Measurements from ENCODE around the genes GYPB, HHIP and EDNRA.

DNA sequence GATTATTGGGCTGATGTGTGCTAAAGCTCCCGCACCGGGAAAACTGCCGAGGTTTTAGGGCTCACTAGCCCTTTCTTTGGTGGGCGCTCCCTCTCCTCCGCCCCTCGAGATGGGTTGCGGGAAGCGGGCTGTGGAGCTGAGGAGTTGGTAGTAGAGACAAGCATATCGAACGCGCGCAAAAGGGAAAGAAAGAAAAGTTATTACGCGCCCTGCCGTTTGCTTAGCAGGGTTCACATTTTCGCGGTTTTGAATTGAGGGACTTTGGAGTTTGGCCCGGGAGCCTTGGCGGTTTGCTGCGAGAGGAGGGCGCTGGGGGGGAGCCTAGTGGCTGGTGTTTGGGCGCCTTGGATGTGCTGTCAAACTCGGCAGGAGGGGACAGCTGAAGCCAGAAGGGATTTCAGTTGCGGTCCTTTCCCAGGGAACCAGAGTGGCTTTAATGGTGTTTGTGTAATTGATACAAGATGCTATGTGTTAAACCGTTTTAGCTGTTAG, 996 bp downstream of the GAB1 start:
- PRO-cap, 3 experiments = peak in 2 of 3 experiments; most common plus-strand start position 359 of the sequence (in 2); most common minus-strand start position 188 of the sequence (in 1)
- RAMPAGE, long total RNA, 4 experiments = no peak in any of the 4 experiments
- RRBS = no CpG with 5 or more reads among the region's 25 CpGs

DNA sequence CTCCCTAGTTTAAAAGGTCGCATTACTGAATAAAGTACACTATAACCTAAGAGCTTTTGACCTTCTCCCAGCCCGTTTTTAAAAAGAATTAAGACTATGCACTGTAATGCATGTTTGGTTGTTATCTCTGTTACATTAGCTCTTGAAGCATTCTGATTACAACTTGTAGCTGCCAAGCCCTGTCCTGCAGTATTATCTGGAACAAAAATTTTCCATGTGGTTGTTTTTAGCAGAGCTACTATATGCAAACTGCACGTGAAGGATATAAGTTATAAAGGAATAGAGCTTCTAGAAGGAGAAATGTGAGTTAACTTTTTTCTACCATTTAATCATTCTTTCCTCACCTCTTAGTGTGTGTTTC, 8.1 kb downstream of the GAB1 start:
- PRO-cap, 3 experiments = no peak in any of the 3 experiments
- RAMPAGE, long total RNA, 4 experiments = start-site peak on the plus strand in 2 of 4 experiments, centred at positions 226 to 237 of the sequence, 54 to 97 reads per replicate
- RRBS = no CpG with 5 or more reads among the region's 3 CpGs

DNA sequence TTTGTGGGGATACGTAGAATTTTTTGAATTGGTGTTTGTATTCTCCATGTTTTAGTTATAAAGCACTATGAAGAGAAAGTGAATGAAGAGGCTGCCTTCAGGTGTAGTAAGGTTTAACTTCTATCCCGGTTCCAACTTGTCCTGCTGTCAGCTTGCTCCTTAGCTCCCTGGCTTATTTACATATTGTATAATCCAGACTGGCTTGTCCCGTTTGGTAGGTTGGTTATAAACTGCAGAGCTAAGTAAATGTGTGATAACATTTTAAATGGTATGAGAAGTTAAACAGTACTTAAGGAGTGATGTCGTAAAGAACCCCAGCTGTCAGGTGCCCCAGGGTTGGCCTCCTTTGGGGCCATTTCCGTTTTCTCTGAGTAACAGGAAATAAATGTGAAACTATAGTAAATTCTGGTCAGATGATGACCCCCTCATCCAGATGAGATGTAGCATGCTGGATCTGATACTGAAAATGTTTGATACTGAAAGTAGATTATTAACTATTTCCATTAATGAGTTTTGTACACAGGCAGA, 22.2 kb downstream of the GAB1 start:
- PRO-cap, 3 experiments = no peak in any of the 3 experiments
- RAMPAGE, long total RNA, 4 experiments = no peak in any of the 4 experiments
- RRBS = no CpG with 5 or more reads among the region's 5 CpGs

- PRO-cap, 3 experiments = no peak in any of the 3 experiments
- RAMPAGE, long total RNA, 4 experiments = no peak in any of the 4 experiments
- RRBS = no CpG with 5 or more reads among the region's 2 CpGs
These were observed 22.6 kb downstream of the GAB1 start for GRCh38 chr4:143359358-143359531.

- PRO-cap, 3 experiments = no peak in any of the 3 experiments
- RAMPAGE, long total RNA, 4 experiments = no peak in any of the 4 experiments
- RRBS = no CpG with 5 or more reads among the region's 5 CpGs
These were observed 33.1 kb downstream of the GAB1 start for GRCh38 chr4:143369559-143370317.

DNA sequence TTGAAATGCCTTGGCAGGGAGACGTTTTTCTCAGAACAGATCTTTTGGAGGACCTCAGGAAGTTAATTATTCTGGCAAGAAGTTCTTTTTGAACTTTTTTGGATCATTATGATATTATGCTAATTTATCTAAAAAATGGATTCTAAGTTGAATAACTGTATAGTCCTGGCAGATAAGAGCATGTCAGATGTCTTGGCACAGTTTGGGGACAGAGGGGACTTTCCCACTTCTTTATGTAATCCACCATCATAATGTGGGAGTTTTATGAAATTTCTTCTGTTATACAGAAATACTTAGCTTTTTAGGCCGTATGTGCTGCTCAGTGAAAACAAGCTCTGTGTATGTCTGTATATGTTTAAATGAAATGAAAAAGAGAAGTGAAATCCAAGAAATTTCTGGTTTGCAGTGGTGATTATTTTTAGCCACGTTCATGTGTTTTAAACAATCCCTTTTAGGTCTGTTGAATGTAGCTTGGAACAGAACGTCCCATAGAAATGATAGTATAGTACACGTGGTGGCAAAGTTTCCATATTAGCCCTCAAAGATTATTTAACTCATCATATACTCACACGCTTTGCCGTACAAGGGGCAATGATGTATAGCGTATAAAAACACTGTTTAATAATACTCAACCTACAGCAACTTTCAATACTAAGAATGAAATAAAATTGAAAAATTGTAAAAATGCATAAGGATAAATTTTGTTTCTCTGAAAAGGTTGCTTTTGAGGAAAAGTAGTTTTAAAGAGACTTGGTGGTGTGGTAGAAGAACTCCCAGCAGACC, 41.0 kb downstream of the GAB1 start:
- PRO-cap, 3 experiments = no peak in any of the 3 experiments
- RAMPAGE, long total RNA, 4 experiments = no peak in any of the 4 experiments
- RRBS = no CpG with 5 or more reads among the region's 8 CpGs

DNA sequence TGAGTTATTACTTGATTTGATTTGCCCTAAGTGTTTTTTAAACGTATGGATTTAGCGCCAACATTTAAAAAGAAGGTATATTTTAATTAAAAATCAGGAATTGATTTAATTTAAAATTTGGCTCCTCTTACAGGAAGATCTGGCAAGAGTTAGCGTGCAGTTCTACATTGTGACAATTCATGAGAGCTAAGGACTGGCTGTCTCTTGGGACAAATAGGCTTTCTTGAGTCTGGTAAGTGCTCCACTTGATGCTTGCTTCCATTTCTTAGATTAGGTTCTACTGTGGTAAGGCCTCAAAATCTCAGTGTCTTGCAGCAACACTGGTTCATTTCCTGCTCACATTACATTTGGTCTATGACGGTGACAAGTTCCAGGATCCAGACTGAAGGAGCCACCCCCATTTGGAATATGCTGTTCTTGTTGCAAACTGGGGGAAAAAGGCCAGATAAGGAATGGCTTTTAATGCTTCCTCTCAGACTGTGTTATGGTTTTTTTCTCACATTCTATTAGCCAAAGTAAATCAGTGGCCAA, 7.1 kb upstream of the GYPE start:
- PRO-cap, 3 experiments = no peak in any of the 3 experiments
- RAMPAGE, long total RNA, 4 experiments = no peak in any of the 4 experiments
- RRBS = no CpG with 5 or more reads among the region's 4 CpGs

GRCh38 chr4:144019176-144019705, at the start of gene GYPB:
Gene GYPB, minus strand, starts transcription at chr4:144019380.
- PRO-cap, 3 experiments = no peak in any of the 3 experiments
- RAMPAGE, long total RNA, 4 experiments = no peak in any of the 4 experiments
- RRBS = no CpG with 5 or more reads among the region's 3 CpGs

DNA sequence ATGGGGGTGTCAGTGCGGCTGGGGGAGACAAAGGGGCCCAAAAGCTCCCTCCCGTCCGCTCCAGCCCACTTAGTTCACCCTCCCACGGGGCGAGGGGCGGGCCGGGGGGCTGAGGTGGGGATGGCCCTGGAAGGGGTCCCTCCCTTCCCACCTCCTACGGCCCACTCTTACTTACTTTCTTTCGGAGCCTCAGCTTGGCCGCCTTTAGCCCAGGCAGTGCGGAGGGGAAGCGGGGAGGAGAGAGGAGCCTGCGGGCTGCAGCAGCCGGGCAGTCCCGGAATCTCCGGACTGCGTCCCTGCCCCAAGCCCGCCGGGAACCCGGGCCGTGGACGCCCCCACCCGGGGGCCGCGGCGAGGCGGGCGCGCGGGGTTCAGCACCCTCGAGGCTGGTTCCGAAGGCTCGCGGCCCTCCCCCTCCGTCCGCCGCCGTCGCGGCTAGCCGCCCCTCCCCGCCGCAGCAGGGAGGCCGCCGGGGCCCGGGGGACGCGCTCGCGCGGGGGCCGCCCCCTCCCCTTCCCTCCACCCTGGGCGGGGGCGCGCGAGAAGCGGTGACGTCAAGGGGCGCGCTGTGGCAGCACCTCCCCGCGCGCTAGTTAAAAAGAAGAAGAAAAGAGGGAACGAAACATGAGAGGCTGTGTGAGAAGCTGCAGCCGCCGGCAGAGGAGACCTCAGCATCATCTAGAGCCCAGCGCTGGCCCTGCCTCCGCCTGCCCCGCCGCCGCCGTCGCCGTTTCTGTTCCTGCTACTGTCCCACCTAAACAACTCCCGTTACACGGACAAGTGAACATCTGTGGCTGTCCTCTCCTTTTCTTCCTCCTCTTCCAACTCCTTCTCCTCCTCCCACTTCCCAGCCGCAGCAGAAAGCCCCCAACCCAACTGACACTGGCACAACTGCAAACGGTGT, at the start of gene HHIP:
HHIP (plus strand) TSS at position 625 of the 904 bp plus-strand sequence.
- PRO-cap, 3 experiments = peak in 3 of 3 experiments; most common plus-strand start position 625 of the sequence (in 3); most common minus-strand start position 437 of the sequence (in 3)
- RAMPAGE, long total RNA, 4 experiments = start-site peak on the plus strand in 2 of 4 experiments, centred at positions 638 to 639 of the sequence, 44 to 95 reads per replicate
- RRBS = no CpG with 5 or more reads among the region's 78 CpGs

DNA sequence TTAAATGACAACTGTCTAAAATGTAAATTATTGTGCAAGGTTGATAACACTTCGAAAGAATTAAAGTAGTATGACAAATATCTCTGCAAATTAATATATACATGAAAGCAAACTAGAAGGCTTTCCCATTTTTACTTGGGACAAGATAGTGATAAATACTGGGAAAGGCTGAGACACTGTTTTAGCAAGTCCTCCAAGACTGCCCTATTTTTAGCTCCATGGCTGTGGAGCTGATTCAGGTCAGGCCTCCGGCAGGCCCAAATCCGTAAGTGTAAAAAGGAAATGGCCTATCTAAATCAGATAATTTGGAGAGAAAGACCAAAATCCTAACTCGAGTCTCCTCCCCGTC, 3.0 kb downstream of the OTUD4 start:
- PRO-cap, 3 experiments = no peak in any of the 3 experiments
- RAMPAGE, long total RNA, 4 experiments = no peak in any of the 4 experiments
- RRBS = no CpG with 5 or more reads among the region's 5 CpGs

DNA sequence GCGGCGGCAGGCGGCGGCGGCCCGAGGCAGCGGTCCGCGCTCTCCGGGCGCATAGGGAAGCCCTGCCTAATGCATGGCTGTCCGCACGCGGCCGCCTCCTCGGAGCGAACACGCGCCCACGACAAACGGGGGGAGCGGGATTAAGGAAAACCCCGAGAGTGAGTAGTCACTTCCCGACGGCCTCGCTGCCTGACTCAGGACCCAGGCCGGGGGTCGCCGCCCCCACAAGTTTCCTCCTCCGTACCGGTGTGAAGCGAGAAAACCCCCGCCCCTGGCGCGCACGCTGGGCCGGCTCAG, 346 bp downstream of the OTUD4 start:
- PRO-cap, 3 experiments = peak in 1 of 3 experiments; most common plus-strand start position 52 of the sequence (in 1); most common minus-strand start position 95 of the sequence (in 1)
- RAMPAGE, long total RNA, 4 experiments = no peak in any of the 4 experiments
- RRBS = 2% methylated on average over 5 of the region's 37 CpGs

GRCh38 chr4:145195492-145196136, 15.2 kb upstream of the OTUD4 start:
- PRO-cap, 3 experiments = no peak in any of the 3 experiments
- RAMPAGE, long total RNA, 4 experiments = no peak in any of the 4 experiments
- RRBS = no CpG with 5 or more reads among the region's 7 CpGs

DNA sequence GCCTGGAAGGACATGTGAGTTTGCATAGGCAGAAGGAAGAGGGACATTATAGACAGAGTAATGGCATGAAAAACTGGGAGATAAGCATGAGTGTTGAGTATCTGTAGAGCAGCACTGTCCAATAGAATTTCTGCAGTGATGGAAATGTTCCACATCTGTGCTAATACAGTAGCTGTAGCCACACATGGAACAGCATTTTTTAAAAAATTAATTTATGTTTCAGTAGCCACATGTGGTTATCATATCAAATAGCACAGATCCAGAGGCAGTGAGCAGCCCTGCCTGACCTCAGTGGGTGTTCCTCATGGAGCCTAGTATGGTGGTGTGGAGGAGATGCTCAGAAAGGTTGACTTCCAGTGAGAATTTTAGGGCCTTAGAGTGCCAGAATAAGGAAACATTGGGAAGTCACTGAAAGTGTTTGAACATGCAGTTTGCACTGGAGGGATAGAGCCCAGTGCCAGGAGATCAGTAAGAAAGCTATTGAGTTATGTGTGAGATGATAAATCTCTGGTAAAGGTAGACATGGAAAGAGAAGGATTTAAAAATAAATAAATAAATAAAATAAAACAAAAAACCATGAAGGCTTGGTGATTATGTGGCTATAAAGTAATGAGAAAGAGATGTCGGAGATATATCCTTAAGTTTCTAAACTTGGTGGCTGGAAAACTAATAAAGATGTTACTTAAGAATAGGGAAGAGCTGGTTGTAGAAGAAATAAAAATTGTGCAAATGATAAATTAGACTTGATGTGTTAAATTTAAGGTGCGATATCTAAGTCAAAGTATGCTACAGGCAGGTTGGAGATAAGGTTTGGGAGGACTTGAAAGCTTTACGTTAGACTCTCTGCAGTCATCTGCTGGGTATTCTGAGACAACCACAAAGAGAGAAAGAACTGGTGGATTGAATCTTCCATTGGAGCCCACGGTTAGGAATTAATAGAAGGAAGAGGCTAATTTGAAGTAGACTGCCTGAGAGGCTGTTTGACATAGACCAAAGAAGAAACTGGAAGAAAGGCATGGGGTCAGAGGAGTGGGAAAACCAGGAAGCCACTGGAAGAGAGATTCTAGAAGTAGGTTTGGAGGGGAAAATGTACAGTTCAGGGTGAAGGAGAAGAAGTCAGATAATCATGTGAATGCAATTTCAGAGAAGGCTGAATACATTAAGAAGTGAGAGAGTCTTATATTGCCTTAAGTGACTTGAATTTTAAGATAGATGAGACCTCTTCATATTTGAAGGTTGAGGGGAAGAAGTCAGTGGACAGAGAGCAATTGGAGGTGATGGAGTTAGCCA, 7.7 kb downstream of the SMAD1 start:
- PRO-cap, 3 experiments = no peak in any of the 3 experiments
- RAMPAGE, long total RNA, 4 experiments = no peak in any of the 4 experiments
- RRBS = no CpG with 5 or more reads among the region's 4 CpGs

DNA sequence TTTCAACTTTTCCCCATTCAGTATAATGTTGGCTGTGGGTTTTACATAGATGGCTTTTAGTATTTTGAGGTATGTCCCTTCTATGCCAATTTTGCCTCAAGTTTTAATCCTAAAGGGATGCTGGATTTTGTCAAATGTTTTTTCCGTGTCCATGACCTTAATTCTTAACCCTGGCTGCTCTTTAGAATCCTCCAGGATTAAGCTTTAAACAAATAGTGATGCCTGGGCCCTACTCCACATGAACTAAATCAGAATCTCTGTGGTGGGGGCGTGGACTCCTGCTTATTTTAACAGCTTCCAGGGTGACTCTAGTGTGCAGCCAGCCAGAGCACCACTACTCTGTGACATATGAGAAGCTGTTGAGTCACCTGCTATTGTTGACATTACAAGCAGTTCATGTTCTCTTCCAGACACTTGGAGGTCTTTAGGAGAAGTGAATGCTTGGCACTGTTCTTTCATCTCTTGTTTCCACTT, 559 bp upstream of the C4orf51 start:
- PRO-cap, 3 experiments = no peak in any of the 3 experiments
- RAMPAGE, long total RNA, 4 experiments = no peak in any of the 4 experiments
- RRBS = no CpG with 5 or more reads among the region's 2 CpGs

DNA sequence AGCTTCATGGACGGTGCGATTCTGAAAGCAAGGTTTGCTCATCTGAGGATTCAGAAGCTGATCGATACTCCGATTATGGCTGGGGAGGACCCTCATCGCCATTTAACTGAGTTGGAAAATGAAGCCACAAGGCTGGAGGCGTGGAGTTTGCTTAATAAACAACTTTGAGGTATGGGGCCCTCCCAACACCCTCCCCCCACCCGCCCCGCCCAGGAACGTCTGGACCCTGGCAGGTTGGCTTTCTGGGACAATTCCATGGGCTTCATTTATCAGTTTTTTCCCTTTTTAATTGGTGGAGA, 52.5 kb downstream of the C4orf51 start:
- PRO-cap, 3 experiments = no peak in any of the 3 experiments
- RAMPAGE, long total RNA, 4 experiments = no peak in any of the 4 experiments
- RRBS = no CpG with 5 or more reads among the region's 9 CpGs

DNA sequence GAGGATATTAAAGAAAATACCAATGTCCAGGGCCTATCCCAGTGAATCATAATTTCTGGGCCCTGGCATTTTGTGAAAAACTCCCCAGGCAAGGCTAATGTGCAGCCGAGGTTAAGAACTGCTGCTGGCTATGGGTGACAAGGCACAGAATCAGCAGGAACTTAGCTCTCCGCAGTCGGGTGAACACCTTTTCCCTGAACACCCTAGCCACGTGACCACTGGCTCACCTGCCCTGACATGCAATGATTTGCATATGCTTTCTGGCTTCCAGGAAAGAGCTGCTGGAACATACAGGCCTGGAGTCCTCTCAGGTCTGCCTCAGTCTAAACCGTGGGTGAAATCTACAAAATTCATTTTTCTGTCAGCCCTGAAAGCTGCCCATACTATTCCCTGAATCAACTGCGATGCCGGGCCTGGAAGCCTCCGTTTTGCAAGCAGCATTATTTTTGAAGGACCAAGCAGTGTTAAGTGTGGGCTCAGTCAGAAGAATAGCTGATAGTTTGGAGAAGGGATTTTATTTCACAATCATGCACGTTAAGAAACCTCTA, 56.6 kb downstream of the ZNF827 start:
- PRO-cap, 3 experiments = no peak in any of the 3 experiments
- RAMPAGE, long total RNA, 4 experiments = no peak in any of the 4 experiments
- RRBS = no CpG with 5 or more reads among the region's 9 CpGs

GRCh38 chr4:146028917-146029215, 90.2 kb upstream of the ZNF827 start:
- PRO-cap, 3 experiments = peak in 1 of 3 experiments; most common plus-strand start chr4:146028993 (in 1)
- RAMPAGE, long total RNA, 4 experiments = no peak in any of the 4 experiments
- RRBS = no CpG with 5 or more reads among the region's 4 CpGs

- PRO-cap, 3 experiments = no peak in any of the 3 experiments
- RAMPAGE, long total RNA, 4 experiments = no peak in any of the 4 experiments
- RRBS = no CpG with 5 or more reads among the region's 5 CpGs
These were observed 171.7 kb upstream of the TTC29 start for GRCh38 chr4:147117267-147117804.

GRCh38 chr4:147480283-147481226, at the start of gene EDNRA:
Gene EDNRA, plus strand, starts transcription at chr4:147481097.
- PRO-cap, 3 experiments = peak in 3 of 3 experiments; most common plus-strand start chr4:147481097 (in 3); most common minus-strand start chr4:147481000 (in 3)
- RAMPAGE, long total RNA, 4 experiments = no peak in any of the 4 experiments
- RRBS = 3% methylated on average over 9 of the region's 39 CpGs

- PRO-cap, 3 experiments = peak in 1 of 3 experiments; most common plus-strand start chr4:147481538 (in 1); most common minus-strand start chr4:147481359 (in 1)
- RAMPAGE, long total RNA, 4 experiments = no peak in any of the 4 experiments
- RRBS = no CpG with 5 or more reads among the region's 57 CpGs
These were observed 620 bp downstream of the EDNRA start for GRCh38 chr4:147481227-147482207.